ENCODE measurements around the genes UHRF1, PRR22 and PSPN.

GRCh38 chr19:4908369-4909646 is at the start of gene UHRF1:
UHRF1 (plus strand) TSS chr19:4909501.
- PRO-cap: bidirectional peak, plus-strand start at chr19:4909501, minus-strand start at chr19:4909311
- RRBS, 2 experiments: 2 to 3% methylated on average over 7 to 19 of the region's 77 CpGs

DNA sequence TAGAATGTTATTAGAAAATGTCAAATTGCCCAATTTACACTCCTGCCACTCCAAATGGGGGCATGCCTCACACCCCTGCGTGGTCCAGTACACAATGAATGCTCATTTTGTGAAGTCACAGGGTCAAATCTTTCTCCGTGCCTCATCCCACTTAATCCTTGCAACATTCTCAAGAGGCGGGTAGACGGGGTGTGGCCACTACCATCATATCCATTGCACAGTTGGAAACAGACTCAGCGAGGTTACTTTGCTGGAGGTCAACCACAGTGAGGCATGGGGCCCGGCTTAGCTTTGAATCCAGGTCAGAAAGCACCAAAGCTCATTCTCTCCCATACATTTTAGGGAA is 925 bp upstream of the KDM4B start:
- PRO-cap: no peak
- RRBS, 2 experiments: no CpG with 5 or more reads among the region's 6 CpGs

GRCh38 chr19:4970628-4971180 is 1.8 kb downstream of the KDM4B start:
- PRO-cap: no peak
- RRBS, 2 experiments: no CpG with 5 or more reads among the region's 24 CpGs

GRCh38 chr19:5018296-5018725 is 49.4 kb downstream of the KDM4B start:
- PRO-cap: no peak
- RRBS, 2 experiments: no CpG with 5 or more reads among the region's 6 CpGs

DNA sequence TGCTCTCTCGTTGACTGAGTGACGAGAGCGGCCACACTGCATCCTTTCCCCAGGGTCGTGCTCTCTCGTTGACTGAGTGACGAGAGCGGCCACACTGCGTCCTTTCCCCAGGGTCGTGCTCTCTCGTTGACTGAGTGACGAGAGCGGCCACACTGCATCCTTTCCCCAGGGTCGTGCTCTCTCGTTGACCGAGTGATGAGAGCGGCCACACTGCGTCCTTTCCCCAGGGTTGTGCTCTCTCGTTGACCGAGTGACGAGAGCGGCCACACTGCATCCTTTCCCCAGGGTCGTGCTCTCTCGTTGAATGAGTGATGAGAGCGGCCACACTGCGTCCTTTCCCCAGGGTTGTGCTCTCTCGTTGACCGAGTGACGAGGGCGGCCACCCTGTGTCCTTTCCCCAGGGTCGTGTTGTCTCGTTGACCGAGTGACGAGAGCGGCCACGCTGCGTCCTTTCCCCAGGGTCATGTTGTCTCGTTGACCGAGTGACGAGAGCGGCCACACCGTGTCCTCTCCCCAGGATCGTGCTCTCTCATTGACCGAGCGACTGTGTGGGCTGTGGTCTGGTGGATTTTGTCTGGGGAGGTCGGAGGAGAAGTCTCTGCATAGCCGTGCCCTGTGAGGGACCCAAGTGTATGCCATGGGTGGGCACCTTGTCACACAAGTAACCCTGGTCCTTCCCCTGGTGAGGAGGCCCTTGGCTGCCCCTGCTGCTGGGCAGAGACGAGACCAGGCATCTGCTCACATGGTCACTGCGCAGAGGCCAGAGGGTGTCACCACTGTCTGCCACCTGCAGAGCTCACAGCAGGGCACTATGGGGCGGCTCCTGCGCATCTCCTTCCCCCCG is 107.7 kb downstream of the KDM4B start:
- PRO-cap: no peak
- RRBS, 2 experiments: no CpG with 5 or more reads among the region's 51 CpGs

DNA sequence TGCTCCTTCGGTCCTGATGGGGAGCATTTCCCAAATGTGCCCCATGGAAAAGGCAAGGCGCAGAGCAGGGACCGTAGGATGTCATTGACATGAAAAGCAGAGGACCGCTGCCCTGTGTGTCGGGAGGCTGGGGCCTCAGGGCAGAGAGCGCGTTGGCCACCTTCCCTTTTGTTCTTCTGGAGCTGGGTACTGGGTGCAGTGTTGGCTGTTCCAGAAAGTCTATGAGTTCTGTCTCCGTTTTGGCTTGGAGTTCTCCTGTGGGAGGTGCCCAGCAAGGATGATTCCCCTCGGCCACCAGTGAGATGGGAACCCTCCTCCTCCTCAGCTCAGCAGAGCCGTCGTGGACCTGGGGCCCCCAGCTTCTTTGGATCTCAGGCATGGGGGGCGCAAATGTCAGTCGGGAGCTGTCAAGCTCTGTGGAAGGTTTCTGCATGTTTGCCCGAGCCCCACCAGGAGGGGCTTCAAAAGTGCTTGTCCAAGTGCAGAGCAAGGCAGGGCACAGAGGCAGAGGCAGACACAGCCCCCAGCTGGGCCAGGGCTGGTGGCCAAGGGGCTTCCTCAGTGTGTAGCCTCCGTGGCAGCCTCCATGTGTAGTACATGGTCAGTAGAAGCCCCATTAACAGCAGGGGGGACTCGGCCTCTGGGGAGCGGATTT is 128.8 kb downstream of the KDM4B start:
- PRO-cap: no peak
- RRBS, 2 experiments: no CpG with 5 or more reads among the region's 17 CpGs

DNA sequence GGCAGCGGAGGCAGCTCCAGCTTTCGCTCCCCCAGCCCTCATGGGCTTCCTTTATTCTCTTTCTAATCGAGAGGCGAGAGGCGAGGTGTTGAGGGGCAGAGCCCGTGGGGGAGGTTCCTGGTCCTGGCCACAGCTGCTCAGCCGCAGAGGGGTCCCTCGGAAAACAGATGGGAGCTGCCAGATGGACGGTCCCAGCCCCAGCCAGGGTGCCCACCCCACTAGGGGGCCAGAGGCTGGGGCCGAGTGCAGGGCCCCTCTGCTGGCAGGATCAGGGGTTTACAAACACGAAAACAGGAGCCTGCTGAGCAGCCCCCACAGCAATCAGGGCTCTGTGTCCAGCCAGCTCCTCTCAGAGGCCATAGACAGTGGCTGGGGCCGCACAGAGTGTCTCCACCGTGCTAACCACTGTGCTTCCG is 182.0 kb downstream of the KDM4B start:
- PRO-cap: no peak
- RRBS, 2 experiments: no CpG with 5 or more reads among the region's 14 CpGs

DNA sequence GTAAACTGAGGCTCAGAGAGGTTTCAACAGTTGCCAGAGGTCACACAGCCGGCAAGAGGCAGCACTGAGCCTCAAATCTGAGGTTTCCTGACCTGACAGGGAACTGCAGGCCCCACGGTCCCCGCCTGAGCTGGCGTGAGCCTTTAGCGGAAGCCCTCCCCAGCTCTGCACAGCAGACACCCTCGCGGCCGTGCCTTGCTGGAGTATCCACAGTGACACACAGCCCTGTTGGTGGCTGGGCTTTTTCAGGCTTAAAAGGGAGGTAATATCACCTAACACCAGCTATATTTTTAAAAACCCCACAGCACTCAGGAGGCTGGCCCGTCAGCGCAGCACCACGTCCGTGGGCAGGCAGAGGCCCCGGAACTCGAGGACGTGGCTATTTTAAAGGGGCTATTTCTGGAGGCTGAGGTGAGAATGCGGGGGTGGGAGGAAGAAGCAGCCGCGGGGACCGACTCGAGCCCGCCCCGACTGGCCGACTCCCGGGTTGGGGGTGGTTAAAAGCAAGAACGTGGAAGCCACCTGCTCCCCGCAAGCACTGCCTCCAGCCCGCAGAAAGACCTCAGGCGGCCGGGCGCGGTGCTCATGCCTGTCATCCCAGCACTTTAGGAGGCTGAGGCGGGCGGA is 18.5 kb downstream of the PTPRS start:
- PRO-cap: no peak
- RRBS, 2 experiments: 31% methylated on average over 5 of the region's 33 CpGs; no CpG with 5 or more reads in 1 of the 2 experiments

GRCh38 chr19:5492661-5493106 is 37.5 kb downstream of the ZNRF4 start:
- PRO-cap: no peak
- RRBS, 2 experiments: no CpG with 5 or more reads among the region's 23 CpGs

DNA sequence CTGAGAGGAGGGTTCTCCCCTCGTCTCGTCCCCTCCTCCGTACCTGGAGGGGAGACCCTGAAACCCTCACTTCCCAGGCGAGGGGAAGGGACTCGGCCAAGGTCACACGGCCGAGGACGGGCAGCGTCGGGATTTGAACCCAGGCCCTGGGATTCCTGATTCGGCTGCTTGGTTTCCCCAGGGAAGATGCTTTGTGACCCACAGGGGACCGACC is 686 bp downstream of the SAFB start:
- PRO-cap: no peak
- RRBS, 2 experiments: no CpG with 5 or more reads among the region's 12 CpGs

GRCh38 chr19:5784595-5785433 is at the start of gene PRR22:
PRR22 (minus strand) TSS chr19:5784746.
- PRO-cap: no peak
- RRBS, 2 experiments: 93% methylated on average over 3 to 5 of the region's 28 CpGs

- PRO-cap: no peak
- RRBS, 2 experiments: no CpG with 5 or more reads among the region's 12 CpGs
Observed at GRCh38 chr19:5940816-5941222, 26.8 kb downstream of the CAPS start.

- PRO-cap: no peak
- RRBS, 2 experiments: no CpG with 5 or more reads among the region's 16 CpGs
Observed at GRCh38 chr19:5949681-5950506, 28.0 kb downstream of the RANBP3 start.

- PRO-cap: no peak
- RRBS, 2 experiments: no CpG with 5 or more reads among the region's 9 CpGs
Observed at GRCh38 chr19:6056159-6056721, 54.1 kb downstream of the RFX2 start.

DNA sequence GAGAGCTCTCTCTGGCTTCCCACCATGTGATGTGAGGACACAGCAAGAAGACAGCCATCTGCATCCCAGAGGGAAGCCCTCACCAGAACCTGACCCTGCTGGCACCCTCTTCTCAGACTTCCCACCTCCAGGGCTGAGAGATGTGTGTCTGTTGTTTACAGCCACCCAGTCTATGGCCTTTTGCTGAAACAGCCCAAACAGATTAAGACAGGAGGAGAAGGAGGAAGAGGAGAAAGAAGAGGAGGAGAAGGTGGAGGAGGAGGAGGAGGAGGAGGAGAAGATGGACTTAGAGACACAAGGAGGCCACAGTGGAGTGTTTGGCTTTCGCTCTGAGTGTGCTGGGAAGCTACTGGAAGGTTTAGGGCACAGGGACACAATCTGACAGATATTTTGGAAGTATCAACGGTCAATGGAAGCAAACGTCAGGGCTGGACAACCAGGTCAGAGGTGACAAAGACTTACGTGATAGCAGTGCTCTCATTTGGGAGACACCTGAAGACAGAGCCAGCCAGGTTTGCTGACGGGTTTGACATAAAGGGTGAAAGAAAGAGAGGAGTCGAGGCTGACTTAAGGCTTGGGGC is 35.2 kb downstream of the RFX2 start:
- PRO-cap: no peak
- RRBS, 2 experiments: no CpG with 5 or more reads among the region's 6 CpGs

GRCh38 chr19:6199218-6199998 is 63.9 kb downstream of the ACSBG2 start:
- PRO-cap: bidirectional peak, plus-strand start at chr19:6199884, minus-strand start at chr19:6199524
- RRBS, 2 experiments: no CpG with 5 or more reads among the region's 68 CpGs

DNA sequence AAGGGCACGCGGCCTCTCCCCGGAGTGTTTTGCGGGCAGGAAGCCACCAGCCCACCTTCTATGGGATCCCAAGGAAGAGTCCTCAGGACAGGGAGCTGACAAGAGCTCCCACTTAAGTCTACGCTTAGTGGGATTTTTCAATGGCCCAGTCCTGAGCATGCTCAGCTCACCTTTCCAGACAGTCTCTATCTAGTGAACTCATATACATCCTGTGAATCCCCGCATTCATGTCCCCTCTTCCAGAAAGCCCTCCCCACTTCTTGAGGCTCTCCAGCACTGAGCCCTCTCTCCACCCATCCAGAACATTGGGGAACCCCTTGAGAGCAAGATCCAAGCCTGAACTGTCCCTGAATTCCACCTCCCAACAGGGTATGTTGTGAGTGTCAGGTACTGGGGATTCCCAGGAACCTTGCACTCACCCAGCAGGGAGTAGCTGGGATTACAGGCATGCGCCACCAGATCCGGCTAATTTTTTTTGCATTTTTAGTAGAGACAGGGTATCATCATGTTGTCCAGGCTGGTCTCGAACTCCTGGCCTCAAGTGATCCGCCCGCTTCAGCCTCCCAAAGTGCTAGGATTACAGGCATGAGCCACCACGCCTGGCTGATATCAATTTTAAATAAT is 69.8 kb downstream of the ACSBG2 start:
- PRO-cap: no peak
- RRBS, 2 experiments: no CpG with 5 or more reads among the region's 12 CpGs

DNA sequence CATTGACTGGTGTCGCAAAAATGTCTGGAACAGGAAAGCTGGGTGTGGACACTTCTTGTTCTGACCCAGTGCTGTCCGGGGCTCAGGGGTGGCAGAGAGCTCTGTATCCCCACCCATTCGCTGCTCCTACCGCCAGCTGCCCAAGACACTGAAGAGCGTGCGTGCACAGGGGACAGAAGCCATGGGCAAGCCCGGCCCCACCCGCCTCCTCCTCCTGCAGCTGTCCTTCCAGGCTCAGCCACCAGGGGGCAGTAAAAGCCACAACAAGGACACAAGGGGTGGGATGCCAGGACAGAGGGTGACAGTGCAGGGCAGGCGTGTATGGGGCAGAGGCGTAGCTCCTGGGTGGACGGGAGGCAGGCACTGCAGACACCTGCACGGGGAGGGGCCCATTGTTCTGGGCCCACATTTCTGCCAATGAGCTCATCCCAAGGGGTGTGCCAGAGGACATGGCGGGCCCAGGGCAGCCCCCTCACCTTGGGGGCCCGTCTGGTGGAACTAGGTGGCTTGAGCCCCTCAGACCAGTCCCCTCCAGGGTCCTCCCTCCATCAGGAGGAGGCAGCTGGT is 61.3 kb downstream of the MLLT1 start:
- PRO-cap: no peak
- RRBS, 2 experiments: 40% methylated on average over 1 of the region's 14 CpGs; no CpG with 5 or more reads in 1 of the 2 experiments

DNA sequence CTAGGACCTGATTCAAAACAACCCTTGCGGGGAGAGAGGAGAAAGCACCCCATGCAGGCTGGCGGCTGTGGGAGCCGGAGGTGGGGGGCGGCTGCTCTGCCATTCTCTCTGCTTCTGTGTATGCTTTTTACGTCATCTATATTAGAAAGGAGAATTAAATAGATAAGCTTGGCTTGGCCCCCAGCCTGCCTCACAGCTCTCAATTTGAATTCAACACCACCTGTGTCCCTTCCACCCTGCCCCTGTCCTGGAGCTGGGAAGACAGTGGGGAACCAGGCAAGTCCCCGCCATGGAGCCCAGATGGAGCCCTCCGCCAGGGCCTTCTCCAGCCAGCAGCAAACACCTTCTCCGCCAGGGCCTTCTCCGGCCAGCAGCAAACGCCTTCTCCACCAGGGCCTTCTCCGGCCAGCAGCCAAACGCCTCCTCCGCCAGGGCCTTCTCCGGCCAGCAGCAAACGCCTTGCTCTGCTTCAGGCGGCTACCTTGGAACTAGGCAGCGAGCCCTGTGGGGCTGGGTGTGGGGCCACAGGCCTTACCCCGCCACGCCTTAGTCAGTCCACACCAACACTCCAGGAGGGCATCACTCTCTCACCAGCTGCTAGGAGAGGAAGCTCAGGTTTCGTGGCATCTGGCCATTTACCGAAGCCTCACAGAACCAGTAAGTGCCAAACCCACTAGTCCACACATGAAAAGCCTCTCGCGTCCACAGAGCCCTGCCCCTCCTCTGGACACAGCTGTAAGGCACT is 41.2 kb downstream of the MLLT1 start:
- PRO-cap: no peak
- RRBS, 2 experiments: 93 to 100% methylated on average over 2 to 4 of the region's 23 CpGs

- PRO-cap: no peak
- RRBS, 2 experiments: 95 to 96% methylated on average over 3 of the region's 22 CpGs
Observed at GRCh38 chr19:6375459-6375993, at the start of gene PSPN. PSPN (minus strand) TSS chr19:6375933.

All from HEK293 (cell line).